GM23338 (cell line): ENCODE data around the genes SYP, PPP1R3F, AKAP4 and IQSEC2.

GRCh38 chrX:49041693-49042762, 1.1 kb downstream of the TFE3 start:
- PRO-cap: bidirectional peak, plus-strand start at chrX:49041936, minus-strand start at chrX:49041810; bidirectional peak, plus-strand start at chrX:49042331, minus-strand start at chrX:49042192; bidirectional peak, plus-strand start at chrX:49042527, minus-strand start at chrX:49042395
- RAMPAGE, long total RNA: no peak

- PRO-cap: bidirectional peak, plus-strand start at chrX:49156005, minus-strand start at chrX:49155915; bidirectional peak, plus-strand start at chrX:49156382, minus-strand start at chrX:49156278
- RAMPAGE, long total RNA: no peak
Measured at GRCh38 chrX:49155814-49156643, 6.5 kb upstream of the MAGIX start.

DNA sequence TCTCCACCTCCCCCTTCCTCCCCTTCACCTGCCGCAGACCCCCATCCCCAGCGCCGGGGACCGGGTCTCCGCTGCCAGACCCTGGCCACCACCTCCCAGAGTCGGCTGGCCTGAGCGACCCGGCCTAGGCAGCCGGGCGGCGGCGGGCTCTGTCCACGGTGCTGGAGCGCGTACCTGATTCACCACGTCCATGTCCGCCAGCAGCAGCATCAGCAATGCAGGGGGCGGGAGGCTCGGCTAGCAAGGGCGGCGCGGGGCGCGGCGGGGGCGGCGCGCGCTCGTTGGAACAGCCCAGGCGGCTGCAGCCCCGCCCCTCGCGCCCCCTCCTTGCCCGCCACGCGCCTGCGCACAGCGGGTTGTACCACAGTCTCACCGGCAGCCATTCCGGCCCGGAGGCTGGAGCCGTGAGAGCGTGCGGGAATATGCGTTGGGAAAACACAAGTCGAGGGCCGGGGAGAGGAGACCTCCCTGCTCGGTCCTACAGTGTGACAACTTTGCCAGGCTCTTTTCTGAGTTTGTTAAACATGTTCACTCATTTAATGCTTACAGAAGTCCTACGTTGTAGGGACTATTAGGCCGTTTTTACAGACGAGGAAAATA, at the start of gene SYP:
Gene SYP, minus strand, starts transcription at position 217 of the 600 bp plus-strand sequence.
- PRO-cap: bidirectional peak, plus-strand start at position 382 of the sequence, minus-strand start at position 217 of the sequence
- RAMPAGE, long total RNA: start-site peak on the minus strand centred at position 230 of the sequence, 57 bp wide, 32 and 5 reads in 2 replicates

DNA sequence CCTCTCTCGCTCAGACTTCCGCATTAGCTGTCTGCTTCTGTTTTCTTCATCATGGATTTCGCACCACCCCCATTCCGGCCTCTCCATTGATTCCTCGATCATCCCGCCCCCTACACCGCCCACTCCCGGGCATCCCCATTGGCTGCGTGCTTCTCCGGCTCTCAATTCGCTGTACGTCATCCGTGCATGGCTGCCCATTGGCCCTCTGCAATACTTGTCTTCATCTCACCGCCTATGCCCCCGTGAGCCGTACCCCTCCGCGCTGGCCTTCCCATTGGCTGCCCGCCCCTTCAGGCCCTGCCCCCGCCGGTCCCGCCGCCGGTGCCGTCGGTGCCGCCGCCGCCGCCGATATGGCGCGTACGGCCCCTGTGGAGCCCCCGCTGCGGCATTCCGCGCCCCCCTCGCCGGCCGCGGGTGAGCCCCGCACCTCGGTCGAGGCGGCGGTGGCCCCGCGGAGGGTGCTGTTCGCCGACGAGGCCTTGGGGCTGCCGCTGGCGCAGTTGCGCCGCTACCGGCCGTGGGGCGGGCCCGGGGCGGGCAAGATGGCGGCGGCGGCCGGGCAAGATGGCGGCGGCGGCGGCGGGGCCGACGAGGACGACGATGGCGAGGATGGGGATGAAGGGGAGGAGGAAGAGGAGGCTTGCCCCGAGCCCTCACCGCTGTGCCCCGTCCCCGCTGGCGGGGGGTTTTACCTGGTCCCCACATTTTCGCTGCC, at the start of gene PPP1R3F:
Gene PPP1R3F, plus strand, starts transcription at position 274 of the 715 bp plus-strand sequence.
- PRO-cap: bidirectional peak, plus-strand start at position 540 of the sequence, minus-strand start at position 88 of the sequence
- RAMPAGE, long total RNA: no peak

- PRO-cap: no peak
- RAMPAGE, long total RNA: no peak
Measured at GRCh38 chrX:49725232-49725876, 29.6 kb upstream of the PAGE1 start.

DNA sequence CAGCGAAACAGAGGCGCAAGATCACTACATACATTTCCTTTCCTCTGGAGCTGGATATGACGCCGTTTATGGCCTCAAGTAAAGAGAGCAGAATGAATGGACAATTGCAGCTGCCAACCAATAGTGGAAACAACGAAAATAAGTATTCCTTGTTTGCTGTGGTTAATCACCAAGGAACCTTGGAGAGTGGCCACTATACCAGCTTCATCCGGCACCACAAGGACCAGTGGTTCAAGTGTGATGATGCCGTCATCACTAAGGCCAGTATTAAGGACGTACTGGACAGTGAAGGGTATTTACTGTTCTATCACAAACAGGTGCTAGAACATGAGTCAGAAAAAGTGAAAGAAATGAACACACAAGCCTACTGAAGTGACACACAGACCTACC, 2.0 kb downstream of the USP27X start:
- PRO-cap: no peak
- RAMPAGE, long total RNA: no peak

- PRO-cap: no peak
- RAMPAGE, long total RNA: no peak
Measured at GRCh38 chrX:50094889-50095566, 105.8 kb downstream of the AKAP4 start.

DNA sequence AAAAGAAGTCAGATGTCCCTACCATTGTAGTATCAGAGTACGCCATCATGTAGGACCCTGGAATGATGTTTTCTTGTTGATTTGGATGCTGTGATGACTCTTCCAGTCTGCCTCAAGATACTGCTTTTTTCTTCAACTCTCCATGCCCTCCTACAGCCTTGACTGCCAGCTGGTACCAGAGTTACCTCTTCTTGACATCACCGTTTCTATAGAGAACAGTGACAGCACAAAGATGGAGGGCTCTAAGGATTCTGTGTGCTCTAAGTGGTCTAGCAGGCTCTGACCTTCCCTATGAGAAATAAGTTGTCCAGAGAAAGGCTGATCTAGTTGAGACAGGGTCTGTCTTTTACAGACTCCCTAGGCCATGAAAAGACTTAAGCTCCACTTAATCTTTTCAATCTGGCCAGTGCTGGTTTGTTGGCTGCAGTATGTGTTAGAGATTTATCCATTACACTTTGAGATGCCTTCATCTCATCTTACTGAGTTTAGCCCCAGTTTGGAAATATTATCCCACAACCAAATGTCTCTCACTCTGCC, at the start of gene AKAP4:
Gene AKAP4, minus strand, starts transcription at position 167 of the 537 bp plus-strand sequence.
- PRO-cap: no peak
- RAMPAGE, long total RNA: no peak

DNA sequence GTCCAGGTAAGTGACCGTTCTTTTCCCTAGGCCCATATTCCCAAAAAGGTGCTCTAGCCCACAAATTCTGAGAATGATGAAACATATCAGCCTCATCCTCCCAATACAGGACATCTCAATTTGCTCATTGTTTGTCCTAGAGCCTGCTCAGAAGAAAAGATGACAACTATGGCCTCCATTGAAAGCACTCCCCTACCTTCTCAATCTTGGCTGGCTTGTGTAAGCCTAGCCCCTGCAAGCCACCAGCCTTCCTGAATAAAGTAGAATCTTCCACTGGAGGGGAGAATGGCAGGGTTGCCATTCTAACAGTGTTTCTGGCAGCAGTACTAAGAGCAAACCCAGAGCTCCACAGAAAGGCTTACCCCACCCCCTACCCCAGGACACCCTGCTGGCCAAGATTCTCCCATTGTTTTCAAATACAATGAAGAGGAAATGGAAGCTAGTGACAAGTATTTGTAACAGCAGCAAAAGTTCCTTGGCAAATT, 124.0 kb upstream of the DGKK start:
- PRO-cap: bidirectional peak, plus-strand start outside the sequence, minus-strand start at position 328 of the sequence
- RAMPAGE, long total RNA: no peak

DNA sequence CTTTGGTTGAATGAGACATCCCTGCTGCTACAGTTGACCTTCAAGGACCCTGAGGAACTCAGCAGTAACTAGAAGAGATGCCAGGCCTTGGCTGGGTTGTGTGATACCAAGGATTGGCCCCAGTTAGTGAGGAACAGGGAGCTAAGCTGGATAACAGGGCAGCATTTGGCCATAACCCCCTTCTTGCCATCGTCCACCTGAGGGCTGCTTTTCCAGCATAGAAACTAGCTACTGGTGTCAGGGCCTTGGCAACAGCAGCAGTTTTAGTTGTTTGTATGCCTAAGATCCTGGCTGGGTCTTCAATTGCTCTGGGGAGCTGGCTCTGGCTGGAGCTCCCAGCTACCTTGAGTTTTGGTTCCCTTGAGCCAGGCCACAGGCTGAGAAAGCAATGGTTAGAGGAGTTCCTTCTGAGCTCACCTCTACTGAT, 124.4 kb upstream of the DGKK start:
- PRO-cap: bidirectional peak, plus-strand start at position 64 of the sequence, minus-strand start outside the sequence; unidirectional peak, plus-strand start at position 302 of the sequence
- RAMPAGE, long total RNA: no peak

GRCh38 chrX:52934229-52935382, 23.7 kb downstream of the FAM156A start:
- PRO-cap: bidirectional peak, plus-strand start at chrX:52934969, minus-strand start at chrX:52934651; bidirectional peak, plus-strand start at chrX:52935221, minus-strand start at chrX:52935101
- RAMPAGE, long total RNA: no peak

DNA sequence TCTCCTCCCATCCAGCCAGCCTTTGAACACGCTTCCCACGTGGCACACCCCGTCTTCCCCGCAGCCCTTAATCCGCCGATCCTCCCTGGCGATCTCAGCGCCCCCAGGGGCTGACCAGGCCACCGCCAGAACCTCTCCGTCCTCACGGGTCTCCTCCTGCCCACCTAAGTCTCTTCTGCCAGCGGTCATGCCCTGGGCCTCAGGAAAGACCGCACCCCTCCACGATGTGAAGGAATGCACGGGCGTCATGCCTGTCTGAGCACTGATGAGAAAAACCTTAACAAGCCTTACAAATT, 23.0 kb downstream of the FAM156A start:
- PRO-cap: no peak
- RAMPAGE, long total RNA: no peak

- PRO-cap: no peak
- RAMPAGE, long total RNA: no peak
Measured at GRCh38 chrX:53000577-53001336, 42.4 kb upstream of the FAM156A start.

DNA sequence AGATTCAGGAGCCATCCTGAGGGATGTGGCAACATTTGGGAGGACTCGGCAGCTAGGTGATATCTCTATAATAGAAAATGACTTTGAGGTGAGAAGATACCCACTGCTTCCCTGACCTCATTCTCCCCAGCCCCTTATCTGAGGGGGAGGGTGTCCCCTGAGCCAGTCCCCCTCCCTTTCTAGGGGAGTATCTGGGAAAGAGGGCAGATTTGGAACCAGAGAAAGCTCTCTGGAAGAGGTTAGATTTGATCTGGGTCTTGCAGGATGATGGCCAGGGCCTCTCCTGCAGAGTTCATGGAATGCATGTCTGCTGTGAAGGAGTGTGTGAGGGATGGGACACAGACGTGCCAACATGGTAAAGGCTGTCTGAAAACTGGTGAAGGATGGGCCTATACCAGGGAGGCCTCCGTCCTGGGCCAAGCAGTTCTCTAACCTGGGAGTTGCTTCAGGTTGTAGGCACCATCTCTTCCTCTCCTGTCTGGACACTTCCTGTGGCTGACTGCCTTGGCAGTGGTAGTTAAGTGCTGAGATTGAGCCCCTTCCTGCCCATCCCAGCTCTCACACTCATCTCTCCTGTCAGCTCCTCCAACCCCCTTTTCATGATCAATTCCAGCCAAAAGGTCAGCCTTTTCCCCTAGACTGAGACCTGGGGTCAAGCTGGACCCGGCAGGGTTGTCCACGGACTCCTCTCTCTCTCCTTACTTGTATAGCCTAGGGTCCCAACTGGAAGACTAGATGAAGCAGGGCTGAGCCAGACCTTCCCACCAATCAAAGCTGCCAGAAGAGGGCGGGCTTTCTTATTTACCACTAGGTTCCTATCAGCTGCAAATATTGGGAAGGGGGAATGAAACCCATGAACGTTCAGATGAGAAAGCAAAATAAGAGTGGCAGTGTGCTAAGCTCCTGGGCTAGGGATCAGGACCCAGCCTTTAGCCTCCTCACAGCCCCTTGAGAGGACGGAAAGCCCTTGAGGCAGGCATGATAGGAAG, 34.7 kb downstream of the KDM5C start:
- PRO-cap: no peak
- RAMPAGE, long total RNA: no peak

GRCh38 chrX:53321252-53321881, at the start of gene IQSEC2:
Gene IQSEC2 (minus strand): TSS chrX:53321350.
- PRO-cap: bidirectional peak, plus-strand start at chrX:53321639, minus-strand start at chrX:53321350
- RAMPAGE, long total RNA: no peak

GRCh38 chrX:53559115-53559772, 125.1 kb upstream of the HSD17B10 start:
- PRO-cap: no peak
- RAMPAGE, long total RNA: no peak

DNA sequence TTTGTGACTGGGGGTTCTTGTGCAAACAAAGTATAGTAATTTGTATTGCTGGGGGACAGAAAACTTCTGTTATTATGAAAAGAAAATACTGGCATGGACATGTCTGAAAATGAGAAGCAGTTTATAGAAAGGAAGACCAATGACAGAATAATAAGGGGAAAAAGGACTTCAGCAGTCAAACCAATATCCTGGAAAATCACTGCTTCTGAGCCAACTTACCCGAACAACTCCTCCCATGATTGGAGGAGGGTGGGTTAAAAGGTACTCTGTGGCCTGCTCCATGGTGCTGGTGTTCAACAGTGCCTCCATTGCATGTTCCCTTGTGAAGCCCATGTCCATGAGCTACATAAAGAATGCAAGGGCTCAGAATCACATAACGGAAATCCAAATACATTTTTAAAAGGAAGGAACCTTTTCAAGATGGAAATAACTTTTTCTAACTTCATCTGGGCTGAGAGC, 95.7 kb downstream of the HUWE1 start:
- PRO-cap: no peak
- RAMPAGE, long total RNA: no peak

DNA sequence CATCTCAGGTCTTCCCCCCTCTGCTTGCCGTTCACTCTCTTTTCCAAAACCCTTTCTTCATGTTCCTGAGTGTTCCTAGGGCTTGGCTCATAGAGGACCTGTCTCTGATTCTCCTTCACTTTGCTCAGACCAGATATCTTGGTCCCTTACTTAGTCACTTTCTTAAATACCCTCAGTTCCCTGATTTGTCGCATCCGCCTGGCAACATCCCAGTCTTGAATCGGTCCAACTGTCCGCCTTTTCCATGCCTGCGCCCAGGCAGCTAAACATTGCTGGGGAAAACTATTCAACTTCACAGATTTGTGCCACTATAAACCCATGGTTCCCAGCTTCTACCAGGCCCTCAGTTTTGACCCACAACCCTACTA, 371 bp upstream of the FGD1 start:
- PRO-cap: no peak
- RAMPAGE, long total RNA: no peak

DNA sequence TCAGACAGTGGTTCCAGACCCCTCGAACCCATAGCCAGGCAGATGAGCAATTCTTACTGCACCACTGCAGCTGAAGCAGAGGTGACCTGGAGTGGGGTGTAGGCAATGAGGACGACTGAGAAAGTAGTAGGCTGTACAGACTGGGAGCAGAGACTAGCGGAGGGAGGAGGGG, 177 bp downstream of the MAGED2 start:
- PRO-cap: unidirectional peak, plus-strand start at position 56 of the sequence; bidirectional peak, plus-strand start outside the sequence, minus-strand start at position 125 of the sequence
- RAMPAGE, long total RNA: no peak

GRCh38 chrX:54823646-54824092, 16.1 kb downstream of the MAGED2 start:
- PRO-cap: bidirectional peak, plus-strand start at chrX:54823905, minus-strand start at chrX:54823776
- RAMPAGE, long total RNA: no peak